Measurements from ENCODE around the gene DHX29.

DNA sequence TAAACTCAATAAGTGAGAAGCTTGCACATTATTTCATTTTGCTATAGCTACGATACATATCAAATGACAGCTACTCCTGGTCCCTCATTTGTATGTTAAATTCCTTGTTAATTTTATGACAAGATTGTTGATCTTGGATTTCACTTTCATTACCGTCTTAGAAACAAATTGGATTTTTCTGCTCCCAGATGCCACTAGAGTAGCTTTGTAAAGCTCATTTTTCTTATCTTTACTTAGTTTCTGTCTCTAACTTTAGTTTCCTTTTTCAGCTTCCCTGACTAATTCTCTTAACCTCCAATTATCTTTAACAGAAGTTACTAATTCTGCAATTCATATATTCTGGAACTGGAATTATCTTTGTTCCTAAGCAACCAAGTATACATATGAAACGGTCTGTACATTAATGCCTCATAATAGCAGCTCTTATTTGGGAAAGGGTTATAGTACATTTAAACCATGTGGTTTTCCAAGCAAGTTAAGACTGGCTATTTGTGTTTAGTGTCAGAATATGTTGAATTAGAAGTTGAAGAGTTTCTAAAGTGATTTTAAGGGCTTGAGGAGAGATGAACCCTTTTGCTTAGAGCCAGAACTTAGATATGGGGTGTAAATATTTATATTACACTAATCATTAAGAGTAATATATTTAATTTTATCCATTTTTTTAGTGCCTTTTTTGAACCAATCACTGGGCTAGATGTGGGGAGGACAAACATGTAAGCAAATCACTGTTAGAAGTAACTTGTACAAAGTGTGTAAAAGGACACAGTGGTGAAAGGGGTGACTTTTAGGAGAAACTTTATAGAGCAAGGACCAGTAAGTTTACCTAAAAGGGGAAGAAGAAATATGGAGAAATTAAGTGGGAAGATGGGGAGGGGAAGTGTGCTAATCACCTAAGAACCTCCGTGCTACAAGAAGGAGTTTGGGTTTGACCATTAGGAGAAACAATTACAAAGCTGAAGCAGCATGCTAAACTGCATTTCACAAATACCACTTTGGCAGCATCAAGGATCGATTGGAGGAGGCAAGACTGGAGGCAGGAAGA lies 16.9 kb downstream of the ITGA1 start:
- PRO-cap, result no peak

DNA sequence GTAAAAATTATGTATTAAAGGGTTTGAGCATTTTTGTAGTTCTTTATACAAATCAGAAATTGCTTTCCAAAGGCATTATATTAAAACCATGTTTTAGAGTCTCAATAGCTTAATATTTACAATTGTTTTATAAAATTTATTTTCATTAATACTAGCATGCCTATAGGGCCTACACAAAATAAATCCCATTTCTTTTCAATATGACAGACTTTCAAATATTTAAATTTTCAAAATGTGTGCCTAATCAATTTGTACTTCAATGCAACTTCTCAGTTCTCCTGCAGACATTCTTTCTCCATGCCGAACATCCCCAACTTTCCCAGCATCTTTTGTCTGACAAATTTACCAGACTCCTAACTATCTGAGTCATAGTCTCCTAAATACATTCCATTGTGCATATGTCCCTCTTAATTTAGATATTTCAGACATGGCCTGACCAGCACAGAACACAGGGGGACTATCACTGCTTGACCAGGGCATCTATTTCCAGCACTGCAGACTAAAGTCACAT lies 71.8 kb downstream of the ITGA1 start:
- PRO-cap, result no peak

DNA sequence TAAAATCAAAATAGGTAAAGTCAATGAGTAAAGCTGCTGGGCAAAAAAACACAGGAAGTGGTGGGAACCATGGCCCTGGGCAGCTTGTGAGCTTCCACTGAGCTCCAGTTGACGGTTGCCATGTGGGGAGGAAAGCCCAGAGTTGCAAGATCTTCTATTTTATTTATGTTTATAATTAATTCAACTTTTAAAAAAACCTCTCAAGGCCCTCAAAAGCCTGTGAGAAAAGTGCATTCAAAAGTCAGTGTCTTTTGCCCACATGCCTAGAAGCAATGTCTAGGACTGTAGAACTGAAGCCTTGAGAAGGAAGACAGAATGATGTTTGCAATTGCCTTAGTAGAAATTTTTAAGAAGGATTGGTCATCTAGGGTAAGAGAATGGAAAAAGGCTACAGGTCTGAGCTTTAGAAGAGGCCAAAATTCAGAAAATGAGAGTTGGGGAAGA lies 81.4 kb upstream of the ITGA2 start:
- PRO-cap, result no peak

GRCh38 chr5:52953715-52954551 lies 35.2 kb upstream of the ITGA2 start:
- PRO-cap, result no peak

DNA sequence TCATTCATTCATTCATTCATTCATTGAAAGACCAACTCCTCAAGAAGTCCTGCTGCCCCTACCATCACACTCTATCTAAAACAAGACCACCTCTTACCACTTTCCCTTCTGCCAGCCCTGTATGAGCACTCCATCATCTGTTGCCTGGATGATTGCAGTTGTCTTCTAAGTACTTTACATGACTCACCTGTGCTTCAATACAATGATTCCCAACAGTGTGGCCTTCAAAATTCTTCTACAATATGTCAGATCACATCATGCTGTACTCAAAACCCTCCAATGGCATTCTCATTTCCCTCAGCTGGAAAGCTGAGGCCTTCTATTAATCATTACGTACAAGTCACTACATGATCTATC lies 46.9 kb downstream of the ITGA2 start:
- PRO-cap, result no peak

DNA sequence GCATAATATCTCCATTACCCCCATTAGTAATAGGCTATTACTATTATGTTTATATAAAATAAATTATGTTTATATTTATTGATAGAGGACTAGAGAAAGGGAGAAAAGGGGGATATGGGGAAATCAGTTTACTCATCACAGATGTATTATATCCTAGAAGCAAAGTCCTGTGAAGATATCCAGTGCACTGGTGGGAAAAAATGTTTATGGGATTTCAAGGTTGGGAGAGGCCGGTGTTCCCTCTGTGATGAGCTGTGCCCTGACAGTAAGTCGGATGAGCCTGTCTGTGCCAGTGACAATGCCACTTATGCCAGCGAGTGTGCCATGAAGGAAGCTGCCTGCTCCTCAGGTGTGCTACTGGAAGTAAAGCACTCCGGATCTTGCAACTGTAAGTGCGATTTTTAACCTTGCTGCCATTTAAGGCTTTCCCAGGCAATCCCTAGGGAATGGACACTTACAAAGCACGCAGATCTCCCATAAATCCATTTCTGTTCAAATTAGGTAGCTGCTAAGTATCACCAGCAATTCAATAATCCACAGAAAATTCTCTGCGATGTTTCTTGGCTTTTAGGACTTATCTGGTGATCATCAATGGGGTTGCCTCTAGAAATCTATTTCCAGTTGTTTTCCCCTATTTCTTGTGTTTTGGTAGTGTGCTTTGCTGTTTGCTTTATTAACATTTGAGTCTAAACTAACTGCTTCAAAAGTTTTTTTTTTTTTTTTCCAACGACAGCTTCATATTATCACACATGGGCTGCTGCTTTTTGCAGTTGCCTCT lies 4.6 kb downstream of the FST start:
- PRO-cap, result no peak

- PRO-cap, result no peak
Observed at GRCh38 chr5:53984028-53984811, 326.2 kb downstream of the ARL15 start.

DNA sequence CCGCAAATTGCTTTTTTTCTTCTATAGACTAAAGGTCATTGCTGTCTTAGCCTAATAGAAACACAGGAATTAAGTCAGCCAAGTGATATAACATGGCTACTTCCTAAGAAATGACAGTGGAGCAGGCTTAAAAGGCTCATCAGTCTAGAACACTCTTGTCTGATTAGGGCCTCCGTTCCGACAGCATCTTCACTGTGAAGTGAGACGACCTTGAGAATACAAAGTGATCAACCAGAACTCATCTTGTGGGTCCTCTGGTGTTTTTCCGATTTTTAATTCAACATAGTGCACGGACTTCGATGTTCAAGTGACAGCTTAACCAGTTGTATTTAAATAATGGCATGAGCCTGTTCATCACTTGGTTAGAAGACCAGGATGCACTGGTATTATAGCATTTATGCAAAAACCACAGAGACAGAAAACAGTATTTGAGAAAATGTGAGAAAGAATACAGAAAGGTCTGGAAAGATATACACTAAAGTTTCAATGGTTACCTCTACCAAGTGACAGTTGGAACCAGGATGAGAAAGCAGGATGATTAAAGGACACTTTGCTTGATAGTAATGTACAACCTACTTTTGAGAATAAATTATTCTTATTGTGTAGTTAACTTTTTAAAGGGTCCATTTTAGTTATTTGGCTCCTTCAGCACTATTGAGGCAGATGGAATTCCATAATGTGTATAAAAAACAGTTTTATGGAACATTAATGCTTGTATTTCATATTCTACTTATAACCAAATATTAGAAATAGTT lies 251.1 kb downstream of the ARL15 start:
- PRO-cap, result no peak

DNA sequence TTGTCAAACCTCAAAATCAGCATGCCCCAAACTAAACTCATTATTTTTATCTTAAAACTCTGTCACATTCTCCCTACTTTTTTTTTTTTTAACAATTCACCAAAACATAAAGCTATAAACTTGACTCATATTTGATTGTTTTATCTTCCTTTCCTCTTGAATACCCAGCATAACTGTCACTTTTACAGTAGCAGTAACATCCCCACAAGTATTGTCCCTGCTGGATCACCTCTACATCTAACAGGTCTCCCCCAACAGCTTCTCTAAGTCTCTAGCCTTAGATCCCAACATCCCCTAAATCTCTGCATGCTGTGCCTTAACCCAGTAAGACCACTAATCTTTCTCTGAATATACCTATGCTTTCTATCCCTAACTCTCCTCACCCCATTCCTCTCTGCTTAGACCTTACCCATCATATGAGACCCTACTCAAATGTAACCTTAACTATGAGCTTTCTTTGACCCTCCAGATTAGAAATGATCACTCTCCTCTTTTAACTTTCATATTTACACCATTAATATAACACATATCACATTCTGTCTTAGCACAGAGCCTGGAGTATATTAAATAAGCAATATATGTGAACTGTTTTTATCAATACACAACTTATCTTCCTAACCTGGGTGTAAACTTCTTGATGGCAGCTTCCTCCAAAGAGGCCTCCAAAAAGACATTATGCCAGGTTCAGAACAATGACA lies 141.9 kb downstream of the ARL15 start:
- PRO-cap, result no peak

DNA sequence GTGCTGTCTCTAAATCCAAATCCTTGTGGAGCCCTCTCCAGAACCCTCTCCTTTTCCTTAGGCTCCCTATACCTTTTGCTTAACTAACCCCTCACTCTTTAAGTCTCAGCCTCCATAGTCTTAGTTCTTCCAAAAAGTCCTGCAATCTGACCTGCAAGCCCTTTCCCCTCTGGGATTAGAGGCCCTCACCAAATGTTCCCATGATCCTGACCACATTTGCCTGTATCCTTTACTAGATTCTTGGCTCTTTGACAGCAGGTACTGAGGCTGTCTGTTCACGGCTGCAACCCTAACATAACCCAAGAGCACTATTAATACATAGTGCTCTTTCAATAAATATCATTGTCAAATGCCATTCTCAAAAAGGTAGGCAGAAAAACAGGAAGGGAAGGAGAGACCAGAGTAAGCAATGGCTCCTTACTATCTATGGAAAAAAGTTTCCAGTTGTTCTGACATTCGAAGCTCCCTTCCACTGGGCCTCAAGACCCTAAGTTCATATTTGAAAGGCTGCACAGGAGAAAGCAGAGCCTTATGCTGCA lies 78.3 kb downstream of the ARL15 start:
- PRO-cap, result no peak

DNA sequence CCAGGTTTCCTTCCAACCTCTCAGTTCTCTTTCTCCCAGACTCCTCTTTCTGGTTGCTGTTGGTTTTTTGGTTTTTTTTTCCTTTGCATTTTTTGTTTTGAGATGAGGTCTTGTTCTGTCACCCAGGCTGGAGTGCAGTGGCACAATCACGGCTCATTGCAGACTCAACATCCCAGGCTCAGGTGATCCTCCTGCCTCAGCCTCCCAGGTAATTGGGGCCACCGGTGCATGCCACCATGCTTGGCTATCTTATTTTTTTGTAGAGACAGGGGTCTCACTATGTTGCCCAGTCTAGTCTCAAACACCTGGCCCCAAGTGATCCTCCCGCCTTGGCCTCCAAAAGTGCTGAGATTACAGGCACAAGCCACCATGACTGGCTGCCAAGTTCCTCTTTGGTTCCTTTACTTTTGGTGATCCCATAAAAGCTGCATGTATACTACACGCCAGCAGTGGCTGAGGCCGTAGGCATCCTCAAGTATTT lies 11.5 kb downstream of the ARL15 start:
- PRO-cap, result no peak

DNA sequence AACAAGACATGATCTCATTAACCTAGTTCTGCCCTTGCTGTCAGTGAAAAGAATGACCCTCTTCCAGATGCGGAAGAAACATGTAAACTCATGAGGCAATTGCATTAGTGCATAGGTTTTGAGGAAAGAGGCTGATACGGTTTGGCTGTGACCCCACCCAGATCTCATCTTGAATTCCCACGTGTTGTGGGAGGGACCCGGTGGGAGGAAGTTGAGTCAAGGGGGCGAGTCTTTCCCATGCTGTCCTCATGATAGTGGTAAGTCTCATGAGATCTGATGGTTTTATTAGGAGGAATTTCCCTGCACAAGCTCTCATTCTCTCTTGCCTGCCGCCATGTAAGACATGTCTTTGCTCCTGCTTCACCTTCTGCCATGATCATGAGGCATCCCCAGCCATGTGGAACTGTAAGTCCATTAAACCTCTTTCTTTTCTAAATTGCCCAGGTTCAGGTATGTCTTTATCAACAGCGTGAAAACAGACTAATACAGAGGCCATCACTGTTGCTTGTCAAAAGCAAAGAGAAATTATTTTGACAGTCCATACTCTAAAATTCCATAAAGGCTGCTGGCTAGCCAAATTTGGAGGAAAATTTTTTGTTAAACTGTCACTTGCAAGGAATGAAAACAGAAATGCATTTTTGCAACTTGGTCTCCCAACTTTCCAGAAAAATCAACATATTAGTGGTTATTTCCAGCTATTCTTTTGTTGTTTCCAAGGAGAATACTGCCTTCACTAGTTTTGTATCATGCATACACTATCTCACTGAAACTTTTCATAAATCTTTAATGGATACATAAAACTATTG lies 3.2 kb upstream of the ARL15 start:
- PRO-cap, result no peak

- PRO-cap, result no peak
Observed at GRCh38 chr5:54522140-54522593, 4.6 kb downstream of the SNX18 start.

DNA sequence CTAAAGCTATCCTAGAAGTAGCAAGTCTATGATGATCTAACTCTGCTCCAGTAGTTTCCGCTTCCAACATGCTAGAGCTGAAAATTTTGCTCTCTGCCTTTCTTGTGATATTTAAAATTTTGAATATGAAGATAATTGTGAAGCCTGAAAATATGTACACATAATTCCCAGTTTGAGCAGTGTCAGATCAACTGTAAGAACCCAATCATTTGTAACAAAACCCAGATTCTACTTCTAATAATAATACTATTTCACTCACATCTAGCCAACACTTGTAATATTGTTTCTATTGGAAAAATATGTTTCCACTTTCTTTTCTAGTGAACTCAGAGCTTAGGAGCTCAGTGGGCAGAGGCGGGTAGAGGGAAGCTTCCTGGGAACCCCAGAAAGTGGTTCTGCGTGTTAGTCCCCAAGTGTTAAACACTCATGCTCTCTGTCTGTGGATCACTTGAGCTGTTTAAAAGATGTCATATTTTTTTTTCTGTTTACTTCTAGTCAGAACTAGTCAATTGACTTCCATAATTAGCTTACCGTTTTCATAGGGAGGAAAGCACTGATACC lies 20.5 kb downstream of the SNX18 start:
- PRO-cap, result no peak

GRCh38 chr5:55307139-55308208 lies at the start of gene DHX29:
TSS of gene DHX29 (minus strand) at chr5:55307694.
- PRO-cap, result unidirectional peak, plus-strand start at chr5:55307230; bidirectional peak, plus-strand start at chr5:55307786, minus-strand start at chr5:55307650; bidirectional peak, plus-strand start at chr5:55308029, minus-strand start at chr5:55307955

- PRO-cap, result no peak
Observed at GRCh38 chr5:55507472-55508002, 27.2 kb downstream of the PLPP1 start.

GRCh38 chr5:55903002-55903928 lies 52.1 kb downstream of the IL31RA start:
- PRO-cap, result no peak

DNA sequence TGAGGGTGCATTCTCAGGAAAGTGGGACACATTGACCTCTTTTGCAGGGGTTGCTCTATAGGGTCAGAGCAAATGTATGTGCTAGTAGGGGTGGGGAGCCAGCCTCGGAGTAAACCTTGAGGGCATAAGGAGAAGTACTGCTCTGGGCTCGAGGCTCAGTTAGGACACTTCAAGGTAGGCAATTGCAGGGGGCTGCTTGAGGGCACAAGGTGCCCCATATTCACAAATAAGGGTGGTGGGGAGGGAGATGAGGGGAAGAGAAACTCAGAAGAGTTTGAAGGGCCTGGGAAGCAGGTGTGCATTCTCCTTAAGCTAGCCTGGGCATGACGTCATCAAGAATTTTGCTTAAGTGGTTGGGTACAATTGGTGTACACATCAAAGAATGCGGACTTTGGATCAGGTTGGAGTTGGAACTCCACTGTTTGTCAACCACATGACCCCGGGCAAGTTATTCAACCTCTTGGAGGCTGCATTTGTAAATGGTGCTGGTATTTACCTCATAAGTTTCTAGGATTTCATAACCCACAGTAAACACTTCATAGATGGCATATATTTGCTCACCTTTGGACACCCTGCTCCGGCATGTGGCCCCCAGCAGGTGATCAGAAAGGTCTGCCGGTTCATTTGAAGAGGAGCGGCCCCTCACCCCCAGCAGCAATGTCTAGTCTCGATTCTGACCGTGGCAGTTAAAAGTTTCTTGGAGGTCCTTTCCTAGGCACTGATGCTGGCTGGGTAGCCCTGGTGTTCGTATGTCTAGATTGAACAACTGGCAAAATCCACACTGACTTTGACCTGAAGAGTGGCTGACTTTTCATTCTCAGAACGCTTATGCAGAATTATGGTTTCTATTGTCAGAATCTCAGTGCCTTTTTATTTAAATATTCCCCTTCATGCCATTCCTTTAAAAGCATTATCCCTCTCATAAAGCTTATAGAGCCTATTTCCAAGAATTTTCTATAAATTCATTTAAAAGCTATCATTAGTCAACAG lies 60.7 kb downstream of the IL6ST start:
- PRO-cap, result no peak

GRCh38 chr5:55969358-55969861 lies 25.4 kb downstream of the IL6ST start:
- PRO-cap, result no peak

DNA sequence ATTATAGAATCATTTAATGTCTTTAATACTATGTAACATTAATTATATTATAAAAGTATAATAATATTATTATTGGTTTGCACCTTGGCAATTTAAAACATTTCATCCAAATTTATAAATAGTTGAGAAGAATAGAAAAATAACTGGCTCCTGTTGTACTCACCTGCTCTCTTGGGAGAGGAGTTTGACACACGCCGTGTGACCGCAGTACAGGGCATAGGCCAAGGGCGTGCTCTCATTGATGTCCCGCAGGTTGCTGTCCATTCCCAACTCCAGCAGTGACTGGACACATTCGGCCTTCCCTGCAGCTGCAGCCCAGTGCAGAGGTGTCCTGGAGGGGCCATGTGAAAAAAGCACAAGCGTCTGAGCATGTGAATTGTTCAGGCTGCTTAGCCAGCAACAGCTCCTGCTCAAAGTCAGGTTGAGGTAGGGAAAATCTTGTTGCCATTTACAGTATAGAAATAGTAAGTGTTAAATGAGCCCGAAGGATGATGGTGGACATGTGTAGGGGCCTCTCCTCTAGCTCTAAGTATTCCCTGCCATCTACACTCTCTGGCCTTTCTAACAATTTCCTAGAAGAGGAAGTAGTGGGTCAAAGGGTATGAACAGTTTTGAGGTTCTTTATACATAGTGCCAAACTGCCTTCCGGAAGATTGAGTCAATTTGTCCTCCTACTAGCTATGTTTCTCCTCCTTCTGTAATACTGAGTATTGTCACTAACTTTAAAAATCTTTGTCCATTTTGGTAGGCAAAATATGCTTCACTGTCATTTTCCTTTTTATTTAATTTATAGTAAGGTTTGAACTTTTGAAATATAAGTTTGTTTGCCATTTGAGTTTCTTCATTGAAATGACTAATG lies 116.4 kb downstream of the ANKRD55 start:
- PRO-cap, result no peak

All from endodermal cell (in vitro differentiated cells).